ENCODE results near the genes SLC19A3 and DAW1.

DNA sequence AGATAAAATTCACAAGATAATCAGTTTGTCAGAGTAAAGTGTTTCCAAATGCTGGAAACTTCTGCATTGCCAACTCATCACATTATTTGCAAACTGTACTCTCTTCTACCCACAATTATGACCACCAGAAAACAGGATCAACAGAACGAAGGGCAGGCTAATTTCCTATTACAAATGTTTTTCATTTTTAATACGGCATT lies 6.0 kb downstream of the IRS1 start:
- PRO-cap, 3 experiments = no peak in any of the 3 experiments
- RRBS = no CpG with 5 or more reads among the region's 2 CpGs

DNA sequence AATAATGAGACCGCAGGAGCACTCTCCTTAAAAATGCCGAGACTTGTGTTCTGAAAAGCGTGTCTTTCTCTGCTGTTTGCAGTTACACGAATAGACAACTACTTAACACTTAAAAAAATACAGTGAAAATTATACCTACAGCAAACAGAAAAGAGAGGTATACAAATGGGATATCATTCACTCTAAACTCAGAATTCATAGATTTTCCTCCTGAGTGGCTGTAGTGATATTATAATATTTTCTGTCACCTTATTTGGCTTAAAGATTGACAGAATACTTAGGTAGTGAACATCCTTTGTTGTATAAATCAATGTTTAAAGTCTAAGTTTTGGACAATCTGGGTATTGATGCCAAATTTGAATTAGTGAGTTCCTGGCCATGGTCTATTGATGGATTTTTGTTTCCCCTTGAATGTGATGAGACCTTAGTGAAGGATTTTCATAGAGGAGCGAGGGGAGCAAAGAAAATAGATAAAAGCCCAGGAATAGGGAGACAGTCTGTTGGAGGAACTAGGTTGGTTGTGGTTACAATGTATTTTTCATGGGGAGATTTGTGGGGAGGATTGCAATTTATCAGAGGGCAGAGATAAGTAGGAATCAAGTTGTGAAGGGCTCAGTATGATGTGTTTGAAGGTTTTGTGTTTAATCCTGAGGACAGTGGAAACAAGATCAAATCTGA lies 108.8 kb downstream of the RHBDD1 start:
- PRO-cap, 3 experiments = no peak in any of the 3 experiments
- RRBS = no CpG with 5 or more reads among the region's 5 CpGs

DNA sequence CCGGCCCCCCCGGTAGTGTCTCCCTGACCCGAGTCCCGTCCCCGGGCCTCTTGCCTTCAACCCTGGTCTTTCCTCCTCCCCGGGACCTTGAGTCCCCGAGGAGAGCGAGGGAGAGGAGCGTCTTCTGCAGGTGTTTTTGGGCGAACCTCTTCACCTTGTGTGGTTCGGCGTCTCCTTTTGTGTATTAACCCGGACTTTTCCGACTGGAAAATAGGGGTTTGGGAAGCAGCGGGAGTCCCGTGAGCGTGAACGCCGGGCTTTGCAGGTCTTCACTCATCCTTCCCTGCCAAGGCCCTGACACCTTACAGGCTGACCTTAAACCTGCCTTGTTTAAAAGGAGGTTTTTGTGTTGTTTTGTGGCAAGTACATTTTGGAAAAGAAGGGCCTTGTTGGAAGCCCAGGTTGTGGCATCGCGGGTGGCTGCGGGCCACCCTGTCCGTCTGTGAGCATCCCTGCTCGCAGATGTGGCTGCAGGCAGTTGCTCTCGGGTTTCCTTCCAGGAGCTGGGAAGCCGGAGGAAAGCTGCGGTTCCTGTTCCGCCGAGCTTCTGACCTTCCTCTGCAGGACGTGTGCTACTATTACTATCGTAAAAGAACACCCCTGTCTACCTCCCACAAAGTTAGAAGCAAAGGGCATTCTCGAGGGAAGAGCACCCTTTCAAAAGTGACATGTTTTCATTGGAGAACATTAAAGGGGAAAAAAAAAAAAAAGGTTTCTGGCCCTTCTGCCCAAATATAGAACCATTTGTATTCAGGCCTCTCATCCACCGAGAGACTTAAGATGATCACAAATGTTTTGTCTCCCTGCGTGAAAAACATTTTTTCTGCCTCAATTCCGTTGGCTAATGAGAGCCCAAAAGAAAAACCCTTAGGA lies 716 bp downstream of the MFF start:
- PRO-cap, 3 experiments = peak in 3 of 3 experiments; most common plus-strand start position 79 of the sequence (in 1); most common minus-strand start position 89 of the sequence (in 2)
- RRBS = 1% methylated on average over 12 of the region's 35 CpGs

DNA sequence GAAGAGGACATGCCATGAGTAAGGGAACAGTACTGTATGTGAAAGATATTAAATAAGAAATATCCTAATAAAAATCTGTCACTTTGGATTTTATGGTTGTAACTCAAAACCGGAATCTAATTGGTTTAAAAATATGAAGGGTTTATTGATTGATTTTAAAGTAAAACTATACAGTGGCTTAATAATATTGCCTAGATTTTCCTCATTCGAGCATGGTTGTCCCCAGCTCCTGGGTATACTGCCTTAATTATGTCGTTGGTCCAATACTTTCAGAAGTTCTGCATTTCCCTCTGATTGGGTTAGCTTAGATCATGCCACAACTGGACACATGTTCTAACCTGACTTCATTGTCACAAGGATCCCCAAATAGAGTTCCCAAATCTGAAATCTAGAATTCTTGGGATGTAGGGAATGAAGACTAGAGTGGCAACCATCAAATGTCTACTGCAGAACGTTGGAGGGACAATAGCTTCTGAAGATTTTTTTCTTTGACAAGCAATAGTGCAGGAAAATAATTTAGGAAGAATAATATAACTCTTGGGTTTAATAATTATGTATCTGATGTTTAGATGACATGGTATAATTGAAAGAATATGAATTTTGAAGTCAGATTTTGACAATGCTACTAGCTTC lies 3.2 kb downstream of the AGFG1 start:
- PRO-cap, 3 experiments = no peak in any of the 3 experiments
- RRBS = no CpG with 5 or more reads among the region's 4 CpGs

DNA sequence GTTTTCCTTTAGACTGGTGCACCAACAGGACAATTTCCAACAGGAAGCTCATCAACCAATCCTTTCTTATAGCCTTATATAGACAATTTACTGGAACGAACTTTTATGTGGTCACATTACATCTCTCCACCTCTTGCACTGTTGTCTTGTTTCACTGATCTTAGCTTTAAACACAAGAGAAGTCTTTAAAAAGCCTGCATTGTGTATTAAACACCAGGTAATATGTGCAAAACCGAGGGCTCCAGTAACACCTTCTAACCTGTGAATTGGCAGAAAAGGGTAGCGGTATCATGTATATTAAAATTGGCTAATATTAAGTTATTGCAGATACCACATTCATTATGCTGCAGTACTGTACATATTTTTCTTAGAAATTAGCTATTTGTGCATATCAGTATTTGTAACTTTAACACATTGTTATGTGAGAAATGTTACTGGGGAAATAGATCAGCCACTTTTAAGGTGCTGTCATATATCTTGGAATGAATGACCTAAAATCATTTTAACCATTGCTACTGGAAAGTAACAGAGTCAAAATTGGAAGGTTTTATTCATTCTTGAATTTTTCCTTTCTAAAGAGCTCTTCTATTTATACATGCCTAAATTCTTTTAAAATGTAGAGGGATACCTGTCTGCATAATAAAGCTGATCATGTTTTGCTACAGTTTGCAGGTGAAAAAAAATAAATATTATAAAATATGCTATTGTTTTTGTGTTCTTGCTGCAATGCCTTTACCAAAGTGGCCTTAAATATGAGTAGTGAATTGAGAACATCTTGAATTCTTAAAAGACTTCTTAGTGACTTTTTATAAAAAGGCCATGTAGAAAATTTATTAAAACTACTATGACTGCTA lies 44.0 kb upstream of the SCYGR2 start:
- PRO-cap, 3 experiments = no peak in any of the 3 experiments
- RRBS = no CpG with 5 or more reads among the region's 3 CpGs

DNA sequence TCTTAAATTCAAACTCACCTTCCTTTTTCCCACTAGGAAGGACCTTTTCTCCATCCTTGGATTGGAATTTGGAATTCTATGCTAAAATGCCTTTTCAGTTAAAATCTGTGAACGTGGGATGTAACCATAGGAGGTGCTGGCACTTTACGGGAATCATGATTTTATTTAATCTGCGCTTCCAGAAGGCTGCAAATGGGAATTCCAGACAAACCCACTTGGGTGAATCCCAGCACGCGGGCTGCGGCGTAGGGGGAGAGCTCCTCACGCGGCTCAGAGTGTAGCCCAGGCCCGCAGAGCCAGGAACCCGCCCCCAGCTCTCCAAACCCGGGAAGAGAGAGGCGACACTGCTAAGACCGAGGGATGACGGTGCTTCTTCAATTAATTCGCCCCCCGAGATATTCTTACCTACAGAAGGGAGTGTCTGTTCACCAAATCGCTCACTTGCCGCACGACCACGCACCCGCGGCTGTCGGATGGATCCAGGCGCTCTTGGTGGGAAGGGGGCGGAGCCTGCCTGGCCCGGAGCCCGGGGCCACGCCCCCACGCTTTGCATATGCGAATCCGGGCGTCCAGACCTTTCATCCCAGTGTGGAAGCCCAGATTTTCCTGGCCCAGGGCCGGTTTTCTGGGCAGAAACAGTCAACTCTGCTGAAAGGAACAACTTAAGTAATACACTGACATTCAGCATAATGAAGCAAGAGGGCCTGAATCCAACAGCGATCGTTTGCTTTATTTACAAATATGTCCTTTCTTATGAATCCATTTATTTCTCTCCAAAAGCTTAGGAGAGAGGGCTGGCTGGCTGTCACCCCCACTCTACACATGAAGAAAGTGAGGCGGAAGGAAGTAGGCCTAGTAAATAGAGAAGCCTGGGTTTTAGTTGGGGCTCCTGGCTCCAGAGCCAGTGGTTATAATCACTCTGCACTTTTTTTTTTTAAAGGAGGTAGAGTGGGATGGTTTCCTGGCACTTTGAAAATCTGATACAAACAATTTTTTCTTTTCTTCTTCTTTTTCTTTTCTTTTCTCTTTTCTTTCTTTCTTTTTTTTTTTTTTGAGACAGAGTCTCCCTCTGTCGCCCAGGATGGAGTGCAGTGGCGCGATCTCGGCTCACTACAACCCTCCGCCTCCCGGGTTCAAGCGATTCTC lies at the start of gene SLC19A3:
SLC19A3 (minus strand) TSS at position 491 of the 1,146 bp plus-strand sequence.
- PRO-cap, 3 experiments = peak in 2 of 3 experiments; most common plus-strand start position 638 of the sequence (in 1); most common minus-strand start position 491 of the sequence (in 2)
- RRBS = 3% methylated on average over 6 of the region's 44 CpGs

DNA sequence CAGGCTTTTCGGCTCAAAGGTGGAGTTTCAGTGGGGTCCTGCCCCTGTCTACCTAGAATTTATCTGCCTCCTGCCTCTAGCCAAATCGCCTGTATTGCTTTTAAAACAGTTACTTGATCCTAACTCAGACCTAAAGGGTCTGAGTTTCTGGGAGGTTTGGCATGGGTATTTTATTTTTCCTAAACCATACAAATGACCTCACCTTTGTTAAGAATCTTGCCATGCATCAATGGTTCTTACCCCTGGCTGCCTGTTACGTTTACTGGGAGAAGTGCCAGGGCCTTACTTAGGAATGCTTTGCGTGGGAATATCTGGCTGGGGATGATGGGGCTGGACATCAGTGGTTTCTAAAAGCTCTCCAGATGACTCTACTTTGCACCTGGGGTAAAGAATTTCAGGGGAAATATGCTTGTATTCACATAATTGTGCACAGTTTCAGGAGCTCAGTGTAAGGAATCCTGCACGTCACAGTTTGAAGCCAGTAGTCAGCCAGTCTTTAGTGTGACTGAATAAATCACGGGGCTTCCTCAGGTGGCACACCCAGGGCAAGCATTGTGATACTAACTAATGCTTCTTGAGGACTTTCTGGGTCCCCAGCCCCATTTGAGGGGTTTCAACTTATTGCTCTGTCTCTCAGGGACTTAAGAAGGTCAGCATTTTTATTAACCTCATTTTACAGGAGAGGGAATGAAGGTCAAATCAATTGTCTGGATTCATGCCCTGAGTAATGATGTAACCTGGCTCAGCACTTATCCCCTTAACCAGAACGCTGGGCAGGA lies 18.2 kb upstream of the DAW1 start:
- PRO-cap, 3 experiments = no peak in any of the 3 experiments
- RRBS = no CpG with 5 or more reads among the region's 7 CpGs

GRCh38 chr2:227871200-227872204 lies at the start of gene DAW1:
TSS of gene DAW1 (plus strand) at chr2:227871631.
- PRO-cap, 3 experiments = peak in 3 of 3 experiments; most common minus-strand start chr2:227871579 (in 3)
- RRBS = 7% methylated on average over 8 of the region's 45 CpGs

DNA sequence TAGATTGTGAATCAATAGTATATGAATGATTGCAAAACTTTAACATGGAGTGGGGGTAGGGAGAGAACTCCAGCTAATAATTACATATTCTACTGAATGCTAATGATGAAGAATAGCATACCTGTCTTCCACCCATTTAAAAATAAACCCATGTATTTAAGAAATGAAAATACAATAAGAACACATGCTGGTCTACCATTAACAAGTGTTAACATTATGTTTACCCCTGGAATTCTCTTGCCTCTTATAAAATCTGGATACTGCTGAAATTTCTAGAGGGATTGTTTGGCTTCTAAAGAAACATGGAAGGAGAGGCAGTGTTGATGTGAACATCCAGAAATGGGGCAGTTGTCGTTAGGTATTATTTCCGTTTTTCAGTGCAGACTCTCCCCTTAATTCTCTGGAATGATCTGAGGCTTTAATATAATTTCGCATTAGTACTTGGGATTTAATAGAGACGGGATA lies 285.0 kb upstream of the SPHKAP start:
- PRO-cap, 3 experiments = no peak in any of the 3 experiments
- RRBS = no CpG with 5 or more reads among the region's 4 CpGs

- PRO-cap, 3 experiments = no peak in any of the 3 experiments
- RRBS = no CpG with 5 or more reads among the region's 4 CpGs
Observed at GRCh38 chr2:229060306-229060787, 210.7 kb downstream of the PID1 start.

DNA sequence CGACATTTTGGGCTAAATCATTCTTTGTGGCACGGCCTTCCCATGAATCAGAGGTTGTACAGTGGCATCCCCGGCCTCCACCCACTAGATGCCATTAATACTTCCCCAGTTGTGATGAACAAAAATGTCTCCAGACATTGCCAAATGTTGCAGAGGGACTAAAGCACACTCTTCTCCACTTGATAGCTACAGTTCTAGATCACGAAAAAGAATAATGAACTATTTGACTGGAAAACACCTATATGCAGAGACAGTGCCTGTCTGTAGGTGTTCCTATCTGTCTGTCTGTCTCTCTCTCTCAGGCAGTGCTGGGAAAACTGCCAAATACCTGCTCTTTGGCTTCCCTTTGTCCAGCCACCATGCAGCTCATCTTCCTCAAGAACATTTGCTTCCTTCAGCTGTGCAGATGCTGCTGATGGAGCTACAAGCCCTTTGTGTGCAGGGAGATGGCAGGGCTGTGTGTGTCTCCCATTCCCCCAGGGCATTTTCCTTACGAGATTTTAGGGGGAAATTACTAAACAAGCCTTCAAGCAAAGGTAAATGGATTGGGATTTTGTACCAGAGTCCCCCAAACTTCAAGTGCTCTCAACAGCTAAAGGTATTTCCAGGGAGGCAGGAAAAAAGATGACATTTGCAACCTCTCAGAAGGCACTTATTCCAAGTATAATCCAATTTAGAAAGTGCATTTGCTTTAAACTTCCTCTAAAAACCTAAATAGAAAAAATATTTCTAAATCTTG lies 143.3 kb downstream of the PID1 start:
- PRO-cap, 3 experiments = no peak in any of the 3 experiments
- RRBS = no CpG with 5 or more reads among the region's 5 CpGs

DNA sequence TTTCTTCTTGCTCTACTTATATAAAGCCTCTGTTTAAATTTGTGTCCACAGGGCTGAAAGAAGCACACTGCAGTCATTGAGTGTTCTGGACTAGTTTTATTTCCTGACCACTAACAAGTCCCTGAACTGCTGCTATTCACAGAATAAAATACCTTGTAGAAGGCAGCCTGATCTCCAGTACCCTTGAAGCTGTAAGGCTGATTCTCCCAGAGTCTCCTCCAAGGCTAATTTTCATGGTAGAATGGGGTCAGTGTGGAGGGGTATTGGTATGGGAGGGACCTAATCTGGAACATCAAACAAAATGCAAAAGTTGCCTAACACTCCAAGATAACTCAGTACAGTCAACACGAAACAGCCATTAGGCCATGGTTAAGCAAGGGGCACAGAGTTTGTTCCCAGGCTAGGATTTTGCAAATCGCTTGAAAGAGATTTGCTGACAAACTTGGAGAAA lies 5.5 kb downstream of the PID1 start:
- PRO-cap, 3 experiments = no peak in any of the 3 experiments
- RRBS = no CpG with 5 or more reads among the region's 2 CpGs

GRCh38 chr2:229335771-229336378 lies 64.8 kb upstream of the PID1 start:
- PRO-cap, 3 experiments = no peak in any of the 3 experiments
- RRBS = no CpG with 5 or more reads among the region's 8 CpGs

GRCh38 chr2:229339580-229339836 lies 68.4 kb upstream of the PID1 start:
- PRO-cap, 3 experiments = no peak in any of the 3 experiments
- RRBS = no CpG with 5 or more reads among the region's 1 CpG

GRCh38 chr2:229407762-229408162 lies 136.7 kb upstream of the PID1 start:
- PRO-cap, 3 experiments = no peak in any of the 3 experiments
- RRBS = no CpG with 5 or more reads among the region's 4 CpGs

- PRO-cap, 3 experiments = no peak in any of the 3 experiments
- RRBS = no CpG with 5 or more reads among the region's 2 CpGs
Observed at GRCh38 chr2:229408163-229408831, 137.2 kb upstream of the PID1 start.

- PRO-cap, 3 experiments = peak in 2 of 3 experiments; most common minus-strand start chr2:229542786 (in 2)
- RRBS = no CpG with 5 or more reads among the region's 3 CpGs
Observed at GRCh38 chr2:229542714-229542995, 171.7 kb downstream of the DNER start.

- PRO-cap, 3 experiments = no peak in any of the 3 experiments
- RRBS = 3% methylated on average over 31 of the region's 66 CpGs
Observed at GRCh38 chr2:229713253-229714095, 881 bp downstream of the DNER start.

DNA sequence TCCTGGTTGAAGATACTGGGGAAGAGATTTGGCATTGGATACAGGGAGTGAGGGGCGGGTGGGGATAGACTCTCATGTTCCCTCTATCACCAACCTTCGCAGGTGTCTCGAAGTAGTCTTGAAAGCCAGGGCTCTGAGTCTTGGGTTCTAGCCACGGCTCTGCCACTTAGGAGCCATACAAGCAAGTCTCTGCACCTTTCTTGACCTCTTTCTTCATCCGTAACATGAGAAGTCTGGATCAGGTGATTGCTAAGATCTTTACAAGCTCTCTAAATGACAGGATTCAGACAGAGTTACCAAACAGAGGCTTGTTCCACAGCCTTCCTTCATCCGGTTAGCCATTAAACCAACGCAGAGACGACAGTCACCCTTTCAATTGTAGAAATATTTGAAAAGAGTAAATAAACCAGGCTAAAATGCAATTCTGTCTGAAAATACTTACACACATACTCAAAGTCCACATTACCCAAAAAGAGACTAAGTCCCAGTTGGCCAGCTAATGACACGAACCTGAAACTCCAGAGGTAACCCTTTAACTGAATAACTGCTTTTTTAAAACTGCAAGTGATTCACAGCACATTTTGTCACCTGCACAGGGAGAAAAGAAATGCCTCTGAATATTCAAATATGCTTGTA lies 38.5 kb upstream of the DNER start:
- PRO-cap, 3 experiments = no peak in any of the 3 experiments
- RRBS = no CpG with 5 or more reads among the region's 9 CpGs

GRCh38 chr2:229849117-229849899 lies 72.5 kb downstream of the TRIP12 start:
- PRO-cap, 3 experiments = no peak in any of the 3 experiments
- RRBS = no CpG with 5 or more reads among the region's 7 CpGs

Measured in breast (tissue), 4 donors.